ENCODE data around the gene ZCCHC17.

GRCh38 chr1:30744937-30745225, 12.7 kb downstream of the LAPTM5 start:
- RRBS = no CpG with 5 or more reads among the region's 1 CpG

GRCh38 chr1:30746287-30747338, 11.0 kb downstream of the LAPTM5 start:
- RRBS = no CpG with 5 or more reads among the region's 21 CpGs

DNA sequence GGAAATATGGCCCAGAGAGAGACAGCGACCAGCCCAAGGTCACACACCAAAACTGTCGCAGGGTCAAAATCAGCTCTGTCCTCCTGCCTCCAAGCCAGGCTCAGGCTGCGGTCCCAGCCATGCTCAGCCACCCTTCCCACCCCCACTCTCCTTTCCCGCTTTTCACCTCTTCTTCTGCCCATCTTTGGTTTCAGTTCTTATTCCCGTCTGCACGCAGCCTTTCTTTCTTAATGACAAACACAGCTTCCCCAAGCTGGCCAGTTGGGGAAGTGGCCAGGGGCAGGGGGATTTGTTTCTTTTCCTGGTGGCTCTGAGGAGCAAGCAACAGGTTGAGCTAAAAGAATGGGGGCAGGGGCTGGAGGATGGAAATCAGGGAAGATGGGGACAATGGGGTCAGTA, 10.2 kb downstream of the LAPTM5 start:
- RRBS = no CpG with 5 or more reads among the region's 6 CpGs

DNA sequence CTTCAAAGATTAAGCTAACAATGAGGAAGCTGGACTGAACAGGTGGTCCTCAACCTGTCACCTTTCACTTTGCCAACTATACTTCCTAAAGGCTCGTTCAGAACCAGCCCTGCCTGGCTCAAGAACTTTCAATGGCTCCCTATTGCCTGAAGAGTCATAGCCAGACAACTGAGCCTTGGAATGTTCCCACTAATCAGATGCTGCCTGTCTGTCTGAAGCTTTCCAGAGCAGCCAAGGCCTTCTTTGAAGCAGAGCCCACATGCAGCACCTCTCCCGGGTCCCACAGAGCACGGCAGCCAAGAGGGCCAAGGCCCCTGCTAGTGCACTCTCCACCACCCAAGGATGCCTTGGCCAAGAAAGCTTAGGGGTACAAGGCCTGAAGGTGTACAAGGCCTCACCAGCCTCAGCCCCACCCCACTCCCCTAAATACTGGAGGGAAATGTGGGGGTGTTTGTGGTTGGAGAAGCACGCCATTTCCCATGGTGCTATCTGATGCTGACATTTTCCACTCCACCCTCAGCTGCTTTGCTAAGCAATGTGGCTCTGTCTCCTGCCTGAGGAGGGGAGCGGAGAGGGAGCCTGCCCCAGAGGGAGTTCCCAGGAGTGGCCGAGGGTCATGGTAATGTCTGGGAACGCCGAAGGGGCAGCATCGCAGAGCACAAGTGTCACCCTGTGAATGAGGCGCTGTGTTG, 8.2 kb upstream of the LAPTM5 start:
- RRBS = no CpG with 5 or more reads among the region's 10 CpGs

GRCh38 chr1:30783523-30784158, 26.1 kb upstream of the LAPTM5 start:
- RRBS = no CpG with 5 or more reads among the region's 15 CpGs

- RRBS = 2% methylated on average over 5 of the region's 12 CpGs
Observed at GRCh38 chr1:30816118-30816548, 58.6 kb upstream of the LAPTM5 start.

GRCh38 chr1:30912817-30913413, 4.4 kb upstream of the SDC3 start:
- RRBS = 24% methylated on average over 1 of the region's 6 CpGs

DNA sequence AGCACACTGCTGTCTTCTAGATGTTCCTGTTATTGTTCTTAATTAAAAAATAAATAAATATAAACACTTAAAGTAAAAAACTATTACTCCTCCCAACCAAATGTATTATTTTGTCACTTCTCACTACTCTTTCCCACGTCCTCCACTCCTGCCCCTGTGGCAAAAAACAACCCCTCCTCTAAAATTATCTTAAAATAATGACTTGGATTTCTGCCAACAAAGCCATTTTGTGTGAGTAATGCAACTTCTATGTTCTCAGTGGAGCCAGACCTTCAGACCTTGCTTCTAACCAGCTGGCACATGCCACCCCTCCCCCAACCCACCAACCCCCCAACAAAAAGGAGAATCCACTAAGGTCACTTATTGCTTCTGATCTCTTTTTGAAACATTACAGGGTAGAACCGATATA, 58.1 kb upstream of the SDC3 start:
- RRBS = no CpG with 5 or more reads among the region's 2 CpGs

- RRBS = no CpG with 5 or more reads among the region's 2 CpGs
Observed at GRCh38 chr1:31024638-31025140, 40.8 kb downstream of the PUM1 start.

- RRBS = no CpG with 5 or more reads among the region's 4 CpGs
Observed at GRCh38 chr1:31031688-31032051, 33.8 kb downstream of the PUM1 start.

DNA sequence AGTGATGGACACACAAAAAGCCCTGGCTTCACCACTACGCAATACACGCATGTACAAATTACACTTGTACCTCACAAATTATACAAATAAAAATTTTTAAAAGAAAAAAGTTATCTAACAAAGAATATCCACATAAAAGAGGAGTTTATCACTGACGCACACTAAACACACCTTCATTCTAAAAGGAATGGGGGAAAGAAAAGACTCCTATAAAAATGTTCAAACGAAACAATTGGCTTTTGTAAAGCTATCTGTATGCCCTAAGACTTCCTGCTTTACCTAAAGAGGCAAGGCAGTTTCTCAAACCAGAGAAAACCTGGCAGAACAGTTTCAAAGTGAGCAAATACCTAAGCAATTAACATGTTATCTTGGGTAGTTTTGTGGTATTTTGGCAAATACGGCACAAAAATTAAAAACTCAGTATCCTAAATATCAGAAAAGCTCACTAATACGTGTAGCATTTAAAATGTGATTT, 2.0 kb downstream of the PUM1 start:
- RRBS = no CpG with 5 or more reads among the region's 6 CpGs

GRCh38 chr1:31064185-31064893, 1.2 kb downstream of the PUM1 start:
- RRBS = no CpG with 5 or more reads among the region's 9 CpGs

DNA sequence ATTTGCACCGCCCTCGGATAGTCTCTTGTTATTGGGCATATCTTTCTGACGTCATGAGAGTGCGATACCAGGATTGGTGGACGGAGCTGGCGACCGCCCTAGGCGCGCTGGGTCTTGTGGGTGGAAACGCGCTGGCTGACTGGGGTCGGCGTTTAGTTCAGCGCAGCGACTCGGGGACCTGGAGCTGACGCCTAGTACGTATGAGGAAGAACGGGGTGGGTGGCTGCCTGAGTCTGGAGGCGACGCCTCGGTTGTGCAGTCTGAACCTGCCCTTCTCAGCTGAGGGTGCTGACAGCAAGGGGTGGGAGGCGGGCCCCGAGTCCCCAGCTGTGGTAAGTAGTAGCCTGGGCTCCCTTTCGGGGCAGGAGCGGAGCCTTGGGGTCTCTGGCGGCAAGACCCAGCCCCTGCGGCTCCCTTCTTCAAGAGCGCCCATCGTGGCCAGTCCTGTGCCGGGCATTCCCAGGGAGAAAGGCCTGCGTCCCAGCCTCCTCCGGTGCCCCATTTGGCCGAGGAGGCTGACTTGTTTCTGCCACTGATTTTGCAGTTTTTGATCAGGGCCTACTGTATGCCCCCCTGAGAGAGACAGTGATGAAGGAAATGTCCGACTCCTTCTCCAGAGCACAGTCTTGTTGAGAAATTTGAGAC, at the start of gene ZCCHC17:
Gene ZCCHC17 (plus strand): TSS at position 151 of the 645 bp plus-strand sequence.
- RRBS = 0% methylated on average over 2 of the region's 35 CpGs

GRCh38 chr1:31414458-31415357, 1.7 kb downstream of the SERINC2 start:
- RRBS = no CpG with 5 or more reads among the region's 10 CpGs

DNA sequence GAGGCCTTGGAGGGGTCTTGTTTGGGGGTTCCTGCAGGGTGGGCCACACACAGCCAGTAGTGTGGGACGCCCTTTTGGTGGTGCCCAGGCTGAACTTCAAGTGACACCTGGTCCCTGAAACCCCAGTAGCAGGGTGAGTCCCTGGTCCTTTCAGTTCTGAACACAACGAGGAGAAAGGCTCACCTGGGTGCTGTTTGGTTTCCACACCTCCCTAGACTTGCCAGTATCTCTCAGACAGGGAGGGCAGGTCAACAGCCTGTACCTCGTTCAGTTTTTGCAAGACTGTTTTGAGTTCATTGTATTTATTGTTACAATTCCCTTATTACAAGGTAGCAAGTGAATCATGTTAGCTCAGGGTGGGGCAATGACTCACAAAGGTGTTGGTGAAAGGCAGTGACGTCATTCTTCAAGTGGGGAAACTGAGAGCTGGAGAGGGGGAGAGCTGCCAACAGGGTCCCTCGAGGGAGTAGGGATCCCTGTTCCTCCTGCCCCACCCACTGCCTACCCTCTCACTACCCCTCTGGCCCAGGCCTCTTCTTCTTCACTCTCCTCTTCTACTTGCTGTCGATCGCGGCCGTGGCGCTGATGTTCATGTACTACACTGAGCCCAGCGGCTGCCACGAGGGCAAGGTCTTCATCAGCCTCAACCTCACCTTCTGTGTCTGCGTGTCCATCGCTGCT, 13.3 kb downstream of the SERINC2 start:
- RRBS = no CpG with 5 or more reads among the region's 14 CpGs

- RRBS = 81% methylated on average over 1 of the region's 14 CpGs
Observed at GRCh38 chr1:31505550-31506358, 70.6 kb upstream of the TINAGL1 start.

DNA sequence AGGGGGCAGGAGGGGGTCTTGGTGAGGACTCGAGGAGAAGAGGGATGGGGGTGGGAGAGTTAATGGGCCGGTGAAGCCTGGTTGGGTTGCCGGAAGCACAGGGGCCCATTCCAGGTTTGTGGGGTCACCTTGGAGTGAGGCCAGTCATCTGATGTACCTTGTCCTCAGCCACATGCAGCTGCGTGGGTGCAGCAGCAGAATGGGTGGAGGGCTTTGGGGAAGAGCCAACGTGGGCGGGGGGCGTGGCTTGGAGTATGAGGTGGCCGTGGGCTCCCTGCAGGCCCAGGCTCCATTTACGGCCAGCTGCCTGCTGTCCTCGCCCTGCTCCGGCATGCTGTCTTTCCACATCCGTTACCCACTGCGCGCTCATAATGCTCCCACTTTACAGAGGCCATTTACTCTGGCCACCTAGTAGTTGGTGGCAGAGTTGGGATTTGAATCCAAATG, 27.8 kb upstream of the TINAGL1 start:
- RRBS = no CpG with 5 or more reads among the region's 14 CpGs

DNA sequence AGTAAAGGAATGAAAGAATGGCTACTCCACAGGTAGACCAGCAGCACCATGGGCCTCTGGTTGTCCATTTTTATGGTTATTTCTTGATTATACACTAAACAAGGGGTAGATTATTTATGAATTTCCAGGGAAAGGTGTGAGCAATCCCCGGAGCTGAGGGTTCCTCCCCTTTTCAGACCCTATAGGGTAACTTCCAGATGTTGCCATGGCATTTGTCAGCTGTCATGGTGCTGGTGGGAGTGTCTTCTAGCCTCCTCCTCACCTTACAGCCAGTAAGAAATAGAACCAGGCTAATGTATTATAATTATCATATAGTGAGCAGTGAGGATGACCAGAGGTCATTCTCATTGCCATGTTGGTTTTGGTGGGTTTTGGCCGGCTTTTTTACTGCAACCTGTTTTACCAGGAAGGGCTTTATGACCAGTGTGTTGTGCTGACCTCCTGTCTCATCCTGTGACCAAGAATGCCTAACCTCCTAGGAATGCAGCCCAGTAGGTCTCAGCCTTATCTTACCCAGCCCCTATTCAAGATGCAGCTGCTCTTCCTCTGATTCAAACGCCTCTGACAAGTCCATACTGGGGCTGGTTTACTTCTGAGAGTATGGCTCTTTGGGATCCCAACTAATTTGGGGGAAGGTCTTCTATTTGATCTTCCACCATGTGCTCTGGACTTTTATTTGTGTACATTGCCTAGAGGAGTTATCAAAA, 13.5 kb upstream of the TINAGL1 start:
- RRBS = no CpG with 5 or more reads among the region's 3 CpGs

- RRBS = no CpG with 5 or more reads among the region's 21 CpGs
Observed at GRCh38 chr1:31580209-31581442, 4.3 kb downstream of the TINAGL1 start.